ENCODE data around the genes RPS21 and SLC17A9.

DNA sequence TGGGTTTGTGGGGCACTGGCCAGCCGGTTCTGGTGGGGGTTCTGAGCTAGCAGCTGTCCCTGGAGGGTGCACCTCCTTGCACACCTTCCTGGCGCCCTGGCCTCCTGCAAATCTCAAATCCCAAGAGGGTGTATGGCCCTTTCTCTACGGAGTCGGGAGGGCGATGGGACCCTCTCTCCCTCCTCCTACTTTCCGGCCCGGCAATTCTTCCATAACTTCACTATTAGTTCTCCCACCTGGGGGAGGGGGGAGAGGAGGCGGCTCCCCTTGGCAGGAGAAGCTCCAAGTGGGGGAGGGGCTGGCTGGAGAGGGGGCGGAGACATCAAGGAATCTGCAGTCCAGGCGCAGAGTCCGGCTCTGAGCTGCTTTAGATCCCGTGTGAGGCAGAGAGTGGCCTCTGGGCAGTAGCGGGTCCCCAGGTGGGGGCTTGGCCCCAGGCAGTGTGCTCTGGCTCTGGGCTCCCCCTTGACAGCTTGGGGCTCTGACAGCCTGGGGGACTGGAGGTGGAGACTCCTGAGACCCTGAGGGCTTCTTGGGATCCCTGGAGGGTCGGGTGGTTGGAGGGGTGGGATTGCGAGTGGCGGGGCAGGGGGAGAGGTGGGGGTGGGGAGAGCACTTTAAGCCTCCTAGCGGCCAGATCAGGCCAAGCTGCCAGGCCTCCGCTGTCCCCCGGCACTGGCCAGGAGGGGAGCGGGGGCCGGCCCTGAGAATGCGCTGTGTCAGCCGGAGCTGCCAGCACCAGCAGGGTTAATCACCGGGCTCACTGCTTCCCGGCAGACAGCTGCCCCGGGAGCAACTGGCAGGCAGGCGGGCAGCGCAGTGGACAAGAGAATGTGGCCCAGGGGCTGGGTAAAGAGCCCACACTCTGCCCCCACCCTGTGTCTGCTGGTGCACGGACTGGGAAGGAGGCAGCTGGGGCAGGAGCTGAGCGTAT, 1.6 kb upstream of the LAMA5 start:
- PRO-cap, 5 experiments, result peak in 4 of 5 experiments; most common plus-strand start position 370 of the sequence (in 4); most common minus-strand start position 380 of the sequence (in 1)
- RAMPAGE, long total RNA, 2 experiments, result no peak in any of the 2 experiments
- RRBS, result no CpG with 5 or more reads among the region's 30 CpGs

GRCh38 chr20:62369348-62369991, 2.4 kb upstream of the LAMA5 start:
- PRO-cap, 5 experiments, result no peak in any of the 5 experiments
- RAMPAGE, long total RNA, 2 experiments, result no peak in any of the 2 experiments
- RRBS, result no CpG with 5 or more reads among the region's 14 CpGs

- PRO-cap, 5 experiments, result peak in 5 of 5 experiments; most common plus-strand start chr20:62387104 (in 5); most common minus-strand start chr20:62386976 (in 3)
- RAMPAGE, long total RNA, 2 experiments, result start-site peak on the plus strand in 2 of 2 experiments, at chr20:62387061-62387126 at its widest, 1,701 to 2,375 reads per replicate; start-site peak on the minus strand in 1 of 2 experiments, at chr20:62386955-62386980 at its widest, 19 reads per replicate
- RRBS, result 2% methylated on average over 29 of the region's 78 CpGs
Measured at GRCh38 chr20:62386511-62387232, at the start of gene RPS21. TSS of gene RPS21 (plus strand) at chr20:62387103.

DNA sequence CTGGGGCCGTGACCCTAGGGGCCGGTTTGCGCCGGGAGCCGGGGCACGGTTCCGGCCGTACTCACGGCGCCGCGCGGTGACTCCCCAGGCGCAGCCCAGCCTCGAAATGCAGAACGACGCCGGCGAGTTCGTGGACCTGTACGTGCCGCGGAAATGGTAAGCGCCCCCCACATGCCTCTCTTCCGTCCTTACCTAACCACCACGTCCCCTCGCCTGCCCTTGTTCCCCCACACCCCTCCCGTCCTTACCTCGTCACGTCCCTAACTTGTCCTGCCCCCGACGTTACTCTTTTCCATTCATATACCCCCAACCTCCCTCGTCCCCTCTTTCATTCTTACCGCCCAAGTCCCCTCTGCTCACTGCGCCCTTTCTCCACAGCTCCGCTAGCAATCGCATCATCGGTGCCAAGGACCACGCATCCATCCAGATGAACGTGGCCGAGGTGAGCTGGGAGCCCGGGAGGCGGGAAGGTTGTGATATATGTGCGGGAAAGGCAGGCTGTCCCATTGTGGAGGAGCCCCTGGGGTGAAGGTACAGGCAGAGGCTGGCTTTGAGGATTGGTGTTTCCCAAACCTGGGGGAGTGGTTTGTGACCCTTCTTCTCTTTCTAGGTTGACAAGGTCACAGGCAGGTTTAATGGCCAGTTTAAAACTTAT, 457 bp downstream of the RPS21 start:
- PRO-cap, 5 experiments, result no peak in any of the 5 experiments
- RAMPAGE, long total RNA, 2 experiments, result no peak in any of the 2 experiments
- RRBS, result 2% methylated on average over 12 of the region's 44 CpGs

DNA sequence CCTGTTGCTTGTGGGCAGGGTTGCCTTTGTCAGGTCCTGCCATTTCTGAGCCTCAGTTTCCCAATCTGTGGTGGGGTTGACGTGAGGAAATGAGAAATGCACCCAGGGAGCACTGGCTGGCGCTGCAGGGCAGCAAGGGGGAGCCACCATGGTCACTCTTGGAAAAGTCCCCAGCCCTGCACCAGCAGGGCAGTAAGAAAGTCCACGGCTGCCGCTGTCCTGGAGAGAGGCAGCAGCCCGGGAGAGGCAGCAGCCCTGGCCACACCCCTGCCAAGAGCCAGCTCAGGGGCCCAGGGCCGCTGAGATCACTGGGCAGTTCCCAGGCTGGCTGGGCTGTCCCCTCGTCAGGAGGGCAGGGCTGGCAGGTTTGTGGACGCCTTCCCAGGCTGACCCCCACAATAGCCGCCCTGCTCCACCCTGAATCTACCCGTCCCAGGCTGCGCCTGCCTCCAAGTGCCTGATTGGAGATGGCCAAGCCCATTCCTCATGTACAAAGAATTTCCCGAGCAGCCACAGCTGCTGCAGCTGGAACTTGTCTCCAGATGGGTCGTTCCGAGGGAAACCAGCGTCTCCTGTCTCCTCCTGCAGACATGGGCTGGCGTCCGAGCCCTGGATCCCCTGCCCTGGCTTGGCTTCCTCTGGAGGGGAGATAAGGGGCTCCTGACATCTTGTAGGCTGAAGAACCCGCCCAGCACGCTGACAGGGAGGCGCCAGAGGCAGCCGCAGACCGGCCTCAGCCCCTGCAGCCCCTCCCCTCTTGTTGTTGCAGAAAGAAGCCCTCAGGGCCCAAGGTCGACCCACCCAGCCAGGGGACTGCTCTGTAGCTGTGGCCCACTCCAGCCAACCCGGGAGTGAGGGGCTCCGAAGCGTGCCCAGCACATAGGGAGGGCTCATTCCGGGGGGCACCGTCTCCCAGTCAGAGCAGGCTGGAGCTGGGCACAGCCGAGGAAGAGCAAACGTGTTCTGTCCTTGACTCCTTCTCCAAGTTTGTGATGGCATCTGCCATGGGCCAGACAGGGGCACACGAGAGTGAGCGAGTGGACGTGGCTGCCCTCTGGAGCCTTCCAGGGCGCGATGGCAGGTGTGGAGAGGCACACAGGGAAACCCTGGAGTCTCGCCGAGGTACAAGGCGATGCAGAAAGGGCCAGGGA, 9.4 kb upstream of the GATA5 start:
- PRO-cap, 5 experiments, result no peak in any of the 5 experiments
- RAMPAGE, long total RNA, 2 experiments, result no peak in any of the 2 experiments
- RRBS, result 33% methylated on average over 4 of the region's 38 CpGs

DNA sequence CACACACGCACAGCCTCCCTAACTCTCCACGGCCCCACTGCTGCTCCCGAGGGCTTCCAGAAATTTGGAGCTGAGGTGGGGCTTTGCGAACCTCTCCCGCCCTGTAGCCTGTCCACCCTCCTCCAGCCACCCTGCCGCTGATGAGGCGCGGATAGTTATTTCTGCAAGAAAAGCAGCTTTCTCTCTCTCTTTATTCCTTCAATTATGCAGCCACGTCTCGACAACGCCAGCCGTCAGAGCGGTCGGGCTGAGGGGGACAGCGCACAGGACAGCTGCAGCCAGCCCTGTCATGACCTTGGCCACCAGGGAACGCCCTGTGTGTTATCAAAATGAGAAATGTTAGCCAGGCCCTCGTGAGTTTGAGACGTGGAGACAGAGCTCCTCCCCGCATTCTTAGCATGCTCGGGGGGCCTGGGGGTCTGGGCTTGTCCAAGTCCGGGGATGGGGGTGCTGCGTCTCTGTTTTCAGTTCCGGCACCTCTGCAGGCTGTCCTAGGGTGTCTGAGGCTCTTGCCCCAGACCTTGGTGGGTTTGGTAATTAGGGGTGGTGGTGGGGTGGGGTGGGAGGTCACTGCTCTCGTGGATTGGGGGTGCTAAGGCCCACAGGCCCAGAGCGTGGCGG, 54.1 kb upstream of the GATA5 start:
- PRO-cap, 5 experiments, result no peak in any of the 5 experiments
- RAMPAGE, long total RNA, 2 experiments, result no peak in any of the 2 experiments
- RRBS, result no CpG with 5 or more reads among the region's 26 CpGs

- PRO-cap, 5 experiments, result no peak in any of the 5 experiments
- RAMPAGE, long total RNA, 2 experiments, result no peak in any of the 2 experiments
- RRBS, result no CpG with 5 or more reads among the region's 12 CpGs
Measured at GRCh38 chr20:62535945-62536377, 60.2 kb upstream of the GATA5 start.

DNA sequence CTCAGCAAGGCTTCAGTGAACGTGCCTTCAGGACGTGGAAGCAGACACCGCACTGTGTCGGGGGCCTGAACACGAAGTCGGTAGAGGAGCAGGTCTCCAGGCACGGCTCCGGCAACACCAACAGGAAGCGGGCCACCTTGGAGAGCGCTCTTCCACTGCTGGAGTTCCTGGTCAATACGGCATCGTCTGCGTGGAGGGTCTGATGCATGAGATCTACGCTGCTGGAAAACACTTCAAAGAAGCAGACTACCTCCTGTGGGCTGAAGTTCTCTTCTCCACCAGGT, 69.3 kb upstream of the SLCO4A1 start:
- PRO-cap, 5 experiments, result no peak in any of the 5 experiments
- RAMPAGE, long total RNA, 2 experiments, result no peak in any of the 2 experiments
- RRBS, result no CpG with 5 or more reads among the region's 14 CpGs

DNA sequence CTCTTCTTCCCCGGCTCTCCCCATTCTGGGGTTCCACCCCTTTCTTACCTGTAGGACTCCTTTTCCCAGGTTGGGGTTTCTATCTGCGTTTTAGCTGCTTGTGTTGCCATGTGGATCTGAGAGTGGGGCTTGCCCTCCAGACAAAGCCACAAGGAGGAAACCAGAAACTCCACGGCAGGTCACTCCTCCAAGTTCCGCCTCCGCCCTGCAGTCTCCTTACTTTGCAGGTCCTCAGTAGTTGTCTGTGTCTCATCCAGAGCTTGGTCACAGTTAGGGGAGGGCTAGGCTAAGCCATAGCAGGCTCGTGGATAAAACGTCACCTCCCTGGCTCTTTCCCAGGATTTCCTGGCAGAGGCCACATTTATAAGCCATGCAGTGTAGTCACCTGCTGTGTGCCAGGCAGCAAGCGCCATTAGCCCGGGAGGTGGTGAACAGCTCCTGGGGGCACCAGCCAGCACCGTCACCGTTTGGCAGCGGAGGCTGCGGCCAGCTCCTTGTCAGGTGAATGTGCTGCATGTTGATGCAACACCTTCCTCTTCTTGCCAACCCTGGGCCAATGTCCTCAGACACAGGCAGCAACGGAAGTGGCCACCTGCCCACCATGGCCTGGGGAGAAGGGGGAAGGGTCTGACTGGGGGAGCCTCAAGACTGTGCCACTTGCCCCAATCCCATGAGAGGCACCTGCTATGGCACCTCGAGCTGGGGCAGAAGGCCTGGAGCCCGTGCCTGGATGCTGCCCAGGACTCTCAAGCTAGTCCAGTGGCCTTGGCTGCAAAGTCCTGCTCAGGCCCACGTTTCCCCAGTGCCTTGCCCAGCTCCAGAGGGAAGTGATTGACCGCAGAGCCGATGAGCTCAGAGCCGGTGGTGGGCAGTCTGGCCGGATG, 39.1 kb upstream of the SLCO4A1 start:
- PRO-cap, 5 experiments, result peak in 2 of 5 experiments; most common plus-strand start position 234 of the sequence (in 1); most common minus-strand start position 244 of the sequence (in 2)
- RAMPAGE, long total RNA, 2 experiments, result no peak in any of the 2 experiments
- RRBS, result no CpG with 5 or more reads among the region's 21 CpGs

DNA sequence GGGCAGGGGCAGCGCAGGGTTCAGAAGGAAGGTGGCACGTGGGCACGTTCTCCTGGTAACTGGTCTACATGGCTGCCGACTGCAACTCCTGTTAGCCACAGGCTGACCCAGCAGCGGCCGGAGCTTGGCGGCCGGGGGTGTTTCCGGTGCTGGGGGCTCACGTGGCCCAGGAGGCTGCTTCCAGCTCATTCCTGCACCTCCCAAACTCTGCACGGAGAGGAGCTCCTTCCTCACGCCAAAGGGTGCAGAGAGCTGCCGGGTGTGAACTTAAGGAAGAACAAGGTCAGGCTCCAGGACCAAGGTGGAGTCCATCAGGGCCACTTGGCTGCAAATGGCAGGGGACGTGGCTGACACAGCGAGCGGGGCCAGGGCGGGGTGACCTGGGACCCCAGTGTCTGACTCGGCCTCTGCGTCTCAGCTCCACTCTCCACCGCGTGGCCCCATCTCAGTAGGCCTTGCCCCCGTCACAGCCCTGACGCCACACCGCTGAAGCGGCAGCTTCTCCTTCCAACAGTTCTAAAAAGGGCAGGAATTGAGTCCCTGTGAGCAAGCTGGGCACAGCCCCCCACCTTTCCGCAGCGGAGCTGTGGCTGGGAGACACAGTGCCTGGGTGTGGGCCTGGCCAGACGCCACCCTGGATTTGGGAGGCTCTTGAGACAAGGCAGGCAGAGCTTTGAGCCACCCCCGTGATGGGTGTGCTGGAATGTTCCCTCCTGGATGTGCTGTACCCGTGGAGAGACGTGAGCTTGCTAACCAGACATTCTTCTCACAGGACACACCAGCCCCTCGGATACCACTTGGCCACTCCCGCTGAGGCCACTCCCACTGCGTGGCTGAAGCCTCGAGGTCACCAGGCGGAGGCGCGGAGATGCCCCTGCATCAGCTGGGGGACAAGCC, 13.5 kb downstream of the SLCO4A1 start:
- PRO-cap, 5 experiments, result no peak in any of the 5 experiments
- RAMPAGE, long total RNA, 2 experiments, result no peak in any of the 2 experiments
- RRBS, result 83% methylated on average over 4 of the region's 38 CpGs

- PRO-cap, 5 experiments, result no peak in any of the 5 experiments
- RAMPAGE, long total RNA, 2 experiments, result no peak in any of the 2 experiments
- RRBS, result no CpG with 5 or more reads among the region's 29 CpGs
Measured at GRCh38 chr20:62704196-62705015, 4.2 kb upstream of the NTSR1 start.

- PRO-cap, 5 experiments, result no peak in any of the 5 experiments
- RAMPAGE, long total RNA, 2 experiments, result no peak in any of the 2 experiments
- RRBS, result 66% methylated on average over 2 of the region's 12 CpGs
Measured at GRCh38 chr20:62740841-62741304, 32.2 kb downstream of the NTSR1 start.

DNA sequence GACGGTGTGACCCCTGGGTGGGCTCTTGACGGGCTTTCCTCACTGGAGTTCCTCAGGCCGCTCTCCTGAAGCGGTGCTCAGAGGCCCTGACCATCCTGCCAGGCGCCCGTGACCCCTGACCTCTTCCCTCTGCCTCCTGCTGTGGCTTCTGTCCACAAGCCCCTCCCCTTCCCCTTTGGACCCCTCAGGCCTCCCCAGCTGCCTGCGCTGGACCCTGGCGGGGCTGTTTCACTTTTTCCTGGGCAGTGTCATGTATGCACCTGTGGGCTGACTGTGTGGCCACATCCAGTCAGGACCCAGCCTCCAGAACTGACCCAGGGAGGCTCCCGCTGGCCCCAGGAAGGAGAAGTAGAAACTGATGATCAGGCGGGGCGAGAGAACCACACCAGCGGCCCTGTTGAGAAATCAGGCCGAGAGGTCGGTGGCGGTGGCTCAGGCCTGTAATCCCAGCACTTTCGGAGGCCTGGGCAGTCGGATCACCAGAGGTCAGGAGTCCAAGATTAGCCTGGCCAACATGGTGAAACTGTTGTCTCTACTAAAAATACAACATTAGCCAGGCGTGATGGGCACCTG, 1.3 kb downstream of the OGFR start:
- PRO-cap, 5 experiments, result peak in 4 of 5 experiments; most common plus-strand start position 175 of the sequence (in 1); most common minus-strand start position 311 of the sequence (in 3)
- RAMPAGE, long total RNA, 2 experiments, result start-site peak on the minus strand in 1 of 2 experiments, centred at position 103 of the sequence, 5 reads per replicate
- RRBS, result no CpG with 5 or more reads among the region's 18 CpGs

GRCh38 chr20:62840065-62840579, 21.5 kb downstream of the TCFL5 start:
- PRO-cap, 5 experiments, result peak in 1 of 5 experiments; most common minus-strand start chr20:62840359 (in 1)
- RAMPAGE, long total RNA, 2 experiments, result no peak in any of the 2 experiments
- RRBS, result 97% methylated on average over 3 of the region's 21 CpGs

DNA sequence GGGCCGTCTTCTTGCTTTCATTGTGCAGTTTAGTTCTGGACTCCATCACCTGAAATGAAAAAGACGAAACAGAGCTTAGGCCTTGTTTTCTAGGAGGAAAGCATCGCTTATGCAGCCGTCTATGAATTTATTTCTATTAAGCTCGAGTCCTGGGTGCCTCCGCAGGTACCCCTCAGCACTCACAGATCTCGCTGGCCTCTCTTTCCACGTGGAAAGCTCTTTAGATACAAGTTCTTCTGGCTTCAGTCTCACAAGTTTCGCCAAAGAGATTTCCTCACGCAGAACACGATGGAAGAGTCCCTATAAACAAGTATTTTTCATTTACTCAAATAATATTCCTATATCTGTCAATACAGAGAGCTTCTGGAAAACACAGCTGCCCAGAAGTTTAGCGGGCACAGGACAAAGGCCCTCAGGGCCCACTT, 31.4 kb downstream of the DIDO1 start:
- PRO-cap, 5 experiments, result no peak in any of the 5 experiments
- RAMPAGE, long total RNA, 2 experiments, result no peak in any of the 2 experiments
- RRBS, result no CpG with 5 or more reads among the region's 12 CpGs

DNA sequence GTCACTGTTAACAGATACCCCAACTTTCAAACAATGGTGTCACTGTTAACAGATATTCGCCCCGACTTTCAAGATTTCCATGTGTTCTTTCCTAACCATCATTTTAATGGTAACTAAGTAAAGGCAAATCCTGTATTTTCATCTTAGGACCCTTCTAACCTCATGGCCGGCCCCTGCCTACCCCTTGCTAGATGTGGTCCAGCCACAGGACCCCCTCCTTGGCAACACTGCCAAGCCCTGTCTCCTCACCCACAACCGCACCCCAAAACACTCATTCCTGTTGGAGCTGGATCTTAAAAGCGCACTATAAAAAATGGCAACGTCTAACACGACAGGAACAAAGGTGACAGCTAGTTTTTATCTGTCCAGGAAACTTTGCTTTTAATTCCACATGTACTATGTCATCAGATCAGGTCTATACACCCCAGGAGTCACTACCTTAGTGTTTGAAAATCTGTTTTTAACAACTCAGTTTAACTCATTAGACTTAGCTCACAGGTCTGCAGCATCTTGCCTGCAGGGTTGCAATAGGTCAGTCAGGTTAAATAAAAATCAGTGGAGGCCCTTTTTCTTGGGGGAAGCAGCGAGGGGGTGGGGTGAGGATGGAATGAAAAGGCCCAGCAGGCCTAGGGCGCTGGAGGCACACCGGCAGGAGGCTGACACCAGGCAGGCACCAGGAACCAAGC, 27.7 kb downstream of the DIDO1 start:
- PRO-cap, 5 experiments, result no peak in any of the 5 experiments
- RAMPAGE, long total RNA, 2 experiments, result no peak in any of the 2 experiments
- RRBS, result 17% methylated on average over 1 of the region's 10 CpGs

GRCh38 chr20:62901262-62901868, 24.9 kb downstream of the DIDO1 start:
- PRO-cap, 5 experiments, result no peak in any of the 5 experiments
- RAMPAGE, long total RNA, 2 experiments, result no peak in any of the 2 experiments
- RRBS, result no CpG with 5 or more reads among the region's 8 CpGs

DNA sequence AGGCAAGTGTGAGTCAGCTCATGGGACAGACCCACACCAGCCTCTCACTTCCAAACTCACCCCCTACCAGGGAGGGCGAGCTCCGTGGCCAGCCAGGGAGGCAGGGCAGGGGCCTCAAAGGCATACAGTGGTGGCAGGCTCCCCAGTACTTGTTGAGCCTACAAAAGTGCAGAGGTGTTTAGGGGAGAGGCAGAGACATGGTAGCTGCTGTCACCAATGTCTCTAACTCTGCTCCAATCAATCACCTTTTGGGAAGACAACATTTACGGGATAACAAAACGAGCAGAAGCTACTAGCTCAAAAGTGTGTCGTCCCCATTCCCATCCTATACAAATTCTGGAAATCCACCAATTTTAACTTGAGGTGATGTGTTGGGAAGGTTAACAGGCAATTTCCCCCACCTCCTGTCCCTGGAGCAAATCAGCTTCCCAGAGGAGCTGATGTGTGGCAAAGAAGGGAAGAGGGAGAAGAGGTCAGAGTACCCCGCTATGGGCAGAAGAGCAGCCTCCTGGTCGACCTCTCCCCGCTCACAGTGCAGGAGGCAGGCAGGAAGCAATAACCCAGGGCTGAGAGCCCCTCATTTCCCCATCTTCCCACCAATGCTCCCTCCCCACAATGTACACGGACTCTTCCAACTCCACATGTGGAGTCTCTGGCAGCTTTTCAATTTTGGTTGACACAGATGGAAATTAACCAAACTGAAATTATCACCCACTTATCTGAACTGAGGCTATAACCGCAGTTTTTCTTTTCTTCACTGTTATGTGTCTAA, 22.7 kb downstream of the DIDO1 start:
- PRO-cap, 5 experiments, result no peak in any of the 5 experiments
- RAMPAGE, long total RNA, 2 experiments, result no peak in any of the 2 experiments
- RRBS, result no CpG with 5 or more reads among the region's 10 CpGs

DNA sequence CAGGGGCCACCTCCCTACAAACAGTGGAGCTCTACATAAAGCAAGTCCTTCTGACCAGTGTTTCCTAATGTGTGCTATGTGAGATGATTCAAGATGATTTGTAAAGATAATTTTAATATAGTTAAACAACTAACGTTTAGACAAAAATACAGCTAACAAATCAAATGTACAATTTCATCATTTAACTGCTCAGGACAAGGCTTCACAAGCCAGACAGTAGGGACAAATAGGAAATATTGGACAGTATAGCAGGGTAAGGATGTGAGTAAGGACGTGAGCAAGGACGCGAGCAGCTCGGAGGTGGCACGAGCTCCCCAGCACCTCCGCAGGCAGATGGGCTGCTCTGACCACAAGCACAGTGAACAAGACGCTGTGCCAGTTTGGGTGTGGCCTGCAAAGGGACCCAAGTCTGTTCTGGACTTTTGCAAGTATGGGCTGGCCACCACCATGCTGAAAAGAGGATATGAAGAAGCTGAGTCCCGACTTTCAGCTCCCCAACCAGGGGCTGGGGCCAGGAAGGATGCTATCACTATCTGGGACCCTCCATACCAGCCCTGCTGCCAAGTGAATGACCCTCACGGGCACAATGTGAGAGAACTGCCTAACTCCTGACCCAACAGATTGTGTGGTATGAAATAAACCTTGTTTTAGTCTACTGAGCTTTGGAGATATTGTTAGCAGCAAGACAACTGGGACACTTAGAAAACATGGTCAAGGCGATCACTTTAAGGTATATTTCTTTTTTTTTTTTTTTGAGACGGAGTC, 14.4 kb downstream of the DIDO1 start:
- PRO-cap, 5 experiments, result no peak in any of the 5 experiments
- RAMPAGE, long total RNA, 2 experiments, result no peak in any of the 2 experiments
- RRBS, result no CpG with 5 or more reads among the region's 12 CpGs

GRCh38 chr20:62952296-62953172, at the start of gene SLC17A9:
TSS of gene SLC17A9 (plus strand) at chr20:62952709.
- PRO-cap, 5 experiments, result peak in 5 of 5 experiments; most common plus-strand start chr20:62952709 (in 3); most common minus-strand start chr20:62952593 (in 3)
- RAMPAGE, long total RNA, 2 experiments, result start-site peak on the plus strand in 1 of 2 experiments, at chr20:62952686-62952797 at its widest, 2,315 reads per replicate; start-site peak on the minus strand in 1 of 2 experiments, at chr20:62952585-62952629 at its widest, 6 to 10 reads per replicate
- RRBS, result 3% methylated on average over 6 of the region's 41 CpGs

Data from liver (tissue), 9 donors.